ENCODE measurements around a stretch of chr4.

DNA sequence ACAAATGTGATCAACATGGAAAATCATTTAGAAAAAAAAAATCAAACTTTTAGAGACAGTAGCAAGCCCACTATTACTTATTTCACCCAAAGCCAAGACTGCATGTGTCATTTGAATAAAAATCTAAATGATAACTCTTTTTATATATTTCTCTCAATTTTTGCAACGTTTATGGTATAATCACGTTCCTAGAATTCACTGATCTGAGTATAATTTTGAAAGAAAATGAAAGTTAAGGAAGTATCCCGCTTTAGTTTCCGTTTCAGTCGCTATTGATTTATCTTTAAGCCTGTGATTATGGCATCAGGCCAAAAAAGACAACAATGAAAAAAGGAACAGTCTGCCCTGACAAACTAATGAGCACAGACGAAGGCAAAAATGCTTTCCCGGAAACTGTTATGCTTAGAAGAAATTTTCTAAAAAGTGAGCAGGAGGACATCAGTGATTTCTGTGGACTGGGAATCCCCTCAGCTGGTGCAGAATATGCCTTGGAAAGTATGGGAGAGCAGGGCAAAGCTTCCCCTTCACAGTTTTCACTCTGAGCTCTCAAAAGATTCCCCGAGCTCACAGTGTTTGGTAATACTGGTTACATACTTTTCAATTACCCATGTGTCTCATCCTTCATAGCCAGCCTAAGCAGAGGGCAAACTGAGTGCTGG lies 5.0 kb upstream of the CXCL10 start:
- PRO-cap, result no peak
- RAMPAGE, long total RNA, 4 experiments, result no peak in any of the 4 experiments

- PRO-cap, result no peak
- RAMPAGE, long total RNA, 4 experiments, result no peak in any of the 4 experiments
Measured at GRCh38 chr4:76087250-76087522, 12.7 kb downstream of the ART3 start.

DNA sequence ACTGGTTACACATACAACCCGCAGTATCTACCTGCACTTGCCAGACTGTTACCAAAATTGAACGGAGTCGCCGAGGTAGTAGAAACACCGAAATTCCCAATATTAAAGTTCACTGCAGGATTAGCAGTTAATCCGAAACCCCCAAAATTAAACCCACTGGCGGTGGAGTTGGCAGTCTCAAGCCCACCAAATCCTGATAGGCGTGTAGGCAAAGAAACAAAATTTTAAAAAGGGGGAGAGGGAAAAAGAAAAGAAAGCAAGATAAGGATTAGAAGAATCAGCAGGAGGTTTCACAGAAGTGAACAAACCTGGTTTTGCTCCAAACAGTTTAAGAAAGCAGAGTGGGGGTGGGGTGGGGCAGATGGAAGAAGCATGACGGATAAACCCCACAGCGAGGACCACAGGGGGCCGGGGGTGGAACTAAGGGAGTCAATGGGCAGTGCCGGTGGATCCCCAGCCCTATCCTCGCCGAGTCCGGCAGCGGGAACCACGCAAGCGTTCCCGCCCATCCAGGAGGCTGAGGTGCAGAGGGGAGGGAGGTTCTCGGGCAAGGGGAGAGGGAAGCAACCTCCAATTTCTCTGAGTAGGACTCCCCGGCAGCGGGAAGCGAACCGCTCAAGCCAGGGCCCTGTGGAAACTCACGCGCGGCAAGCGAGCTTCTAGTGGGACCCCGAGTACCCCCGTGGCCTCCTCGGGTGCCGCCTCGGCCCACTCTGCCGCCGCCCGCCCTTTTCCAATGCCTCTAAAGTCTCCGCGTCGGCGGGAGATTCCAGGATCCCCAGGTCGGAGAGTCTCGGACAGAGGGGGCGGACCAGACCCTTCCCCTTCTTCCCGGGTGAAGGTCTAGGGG lies 524 bp downstream of the NUP54 start:
- PRO-cap, result unidirectional peak, plus-strand start at position 508 of the sequence; unidirectional peak, minus-strand start at position 718 of the sequence
- RAMPAGE, long total RNA, 4 experiments, result no peak in any of the 4 experiments

DNA sequence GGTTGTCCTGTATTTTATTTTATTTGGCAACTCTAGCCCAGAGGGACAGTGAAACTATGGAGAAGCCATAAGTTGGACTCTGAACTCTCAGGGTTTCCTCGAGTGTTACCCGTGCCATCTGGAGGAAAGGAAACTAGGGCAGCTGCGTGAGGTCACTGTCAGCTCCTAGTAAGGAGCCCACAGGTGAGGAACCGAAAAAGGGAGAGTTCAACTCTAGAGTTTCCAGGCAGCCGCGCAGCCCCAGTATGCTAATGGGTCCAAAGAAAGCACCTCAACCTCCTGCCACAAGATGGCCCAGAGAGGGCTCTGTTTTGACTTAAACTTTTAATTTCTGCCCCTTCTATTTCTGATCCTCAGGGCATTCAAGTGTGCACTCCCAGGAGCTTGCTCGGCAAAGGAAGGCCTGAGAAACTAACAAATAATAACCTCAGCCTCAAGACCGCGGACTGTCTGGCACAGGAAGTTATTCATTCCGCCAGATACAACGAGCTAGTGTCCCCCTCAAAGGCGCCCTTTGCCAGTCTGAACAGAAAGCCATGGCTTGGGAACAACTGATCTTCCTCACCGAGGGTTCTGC lies 13.9 kb downstream of the SCARB2 start:
- PRO-cap, result unidirectional peak, plus-strand start at position 126 of the sequence
- RAMPAGE, long total RNA, 4 experiments, result no peak in any of the 4 experiments

GRCh38 chr4:76212466-76212667 lies 1.3 kb downstream of the SCARB2 start:
- PRO-cap, result unidirectional peak, plus-strand start at chr4:76212523
- RAMPAGE, long total RNA, 4 experiments, result no peak in any of the 4 experiments

GRCh38 chr4:76212668-76213215 lies 882 bp downstream of the SCARB2 start:
- PRO-cap, result unidirectional peak, plus-strand start at chr4:76213022
- RAMPAGE, long total RNA, 4 experiments, result no peak in any of the 4 experiments

DNA sequence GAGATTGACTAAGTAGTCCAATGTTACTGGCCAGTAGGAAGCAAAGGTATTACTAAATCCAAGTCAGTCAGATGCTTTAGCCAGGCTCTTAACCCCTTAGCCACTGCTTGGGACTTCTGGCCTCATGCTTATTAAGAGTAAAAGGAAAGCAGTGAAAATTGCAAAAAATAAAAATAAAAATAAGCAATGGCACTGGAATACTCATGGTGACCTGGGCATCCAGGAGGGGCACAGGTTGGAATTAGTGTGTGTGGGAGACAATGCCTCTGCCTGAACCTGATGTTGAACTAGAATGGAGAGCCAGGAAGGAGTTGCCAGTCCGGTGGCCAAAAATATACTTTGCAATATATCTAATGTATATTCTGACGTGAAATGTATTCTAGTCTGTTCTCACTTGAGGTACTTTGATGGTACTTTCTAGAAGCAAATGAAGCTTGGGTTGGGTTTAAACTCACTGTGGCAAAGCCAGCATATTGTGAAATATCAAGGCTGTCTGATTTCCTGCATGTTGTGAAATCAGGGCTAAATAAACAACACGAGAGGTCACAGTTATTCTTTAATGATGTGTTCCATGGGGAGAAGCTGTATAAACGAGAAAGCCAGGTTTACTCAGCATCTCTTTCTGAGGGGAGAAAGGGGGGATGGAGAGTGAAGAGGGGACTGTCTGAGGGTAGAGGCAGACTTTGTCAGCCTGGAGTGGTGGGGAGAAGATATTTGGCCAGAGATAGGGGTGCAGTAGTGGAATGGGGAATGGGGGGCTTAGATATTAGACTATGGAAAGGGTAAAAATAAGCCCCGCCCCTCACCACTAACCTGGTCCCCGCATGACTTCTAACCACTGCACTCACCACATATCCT lies 5.6 kb upstream of the SCARB2 start:
- PRO-cap, result no peak
- RAMPAGE, long total RNA, 4 experiments, result no peak in any of the 4 experiments

- PRO-cap, result no peak
- RAMPAGE, long total RNA, 4 experiments, result no peak in any of the 4 experiments
Measured at GRCh38 chr4:76277623-76278019, 26.1 kb downstream of the FAM47E start.

- PRO-cap, result bidirectional peak, plus-strand start at chr4:76690172, minus-strand start at chr4:76690142
- RAMPAGE, long total RNA, 4 experiments, result no peak in any of the 4 experiments
Measured at GRCh38 chr4:76689891-76690250, 208.1 kb downstream of the SOWAHB start.

DNA sequence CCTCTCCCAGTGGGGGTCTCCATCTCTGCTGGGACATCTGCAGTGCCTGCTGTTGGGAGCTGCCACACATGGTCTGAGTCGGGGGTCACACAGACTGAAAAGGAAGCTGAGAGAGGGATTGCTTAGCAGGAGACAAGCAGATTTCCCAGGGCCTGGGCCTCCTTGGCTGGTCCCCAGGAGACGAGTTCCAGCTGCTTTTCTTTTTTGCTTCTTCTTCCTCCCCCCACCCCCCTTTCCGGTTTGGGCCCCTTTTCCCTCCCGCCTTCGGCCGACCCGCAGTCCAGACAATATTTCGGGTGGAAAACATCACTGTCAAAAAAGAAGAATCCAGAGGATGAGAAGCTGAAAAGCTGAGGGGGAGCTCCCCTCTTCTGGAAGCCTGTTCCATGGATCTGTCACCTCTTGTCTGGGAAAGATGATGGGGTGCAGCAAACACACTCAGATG lies 85.8 kb downstream of the SOWAHB start:
- PRO-cap, result no peak
- RAMPAGE, long total RNA, 4 experiments, result no peak in any of the 4 experiments

DNA sequence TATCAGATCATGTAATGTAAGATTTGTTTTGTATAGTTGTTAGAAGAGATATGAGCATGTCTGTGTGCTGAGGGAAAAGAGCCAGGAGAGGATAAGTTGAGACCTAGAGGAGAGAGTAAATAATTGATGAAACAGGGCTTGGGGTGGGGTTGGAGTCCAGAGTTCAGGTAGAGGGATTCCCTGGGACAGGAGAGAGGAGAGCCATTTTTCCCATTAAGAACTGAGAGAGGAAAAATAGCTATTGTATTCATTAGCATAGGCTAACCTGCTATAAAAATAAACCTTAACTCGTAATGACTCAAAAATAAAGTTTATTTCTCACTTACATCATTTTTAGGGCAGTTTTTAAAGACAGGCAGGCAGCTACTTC lies 4.6 kb upstream of the SOWAHB start:
- PRO-cap, result bidirectional peak, plus-strand start at position 170 of the sequence, minus-strand start at position 79 of the sequence
- RAMPAGE, long total RNA, 4 experiments, result no peak in any of the 4 experiments

DNA sequence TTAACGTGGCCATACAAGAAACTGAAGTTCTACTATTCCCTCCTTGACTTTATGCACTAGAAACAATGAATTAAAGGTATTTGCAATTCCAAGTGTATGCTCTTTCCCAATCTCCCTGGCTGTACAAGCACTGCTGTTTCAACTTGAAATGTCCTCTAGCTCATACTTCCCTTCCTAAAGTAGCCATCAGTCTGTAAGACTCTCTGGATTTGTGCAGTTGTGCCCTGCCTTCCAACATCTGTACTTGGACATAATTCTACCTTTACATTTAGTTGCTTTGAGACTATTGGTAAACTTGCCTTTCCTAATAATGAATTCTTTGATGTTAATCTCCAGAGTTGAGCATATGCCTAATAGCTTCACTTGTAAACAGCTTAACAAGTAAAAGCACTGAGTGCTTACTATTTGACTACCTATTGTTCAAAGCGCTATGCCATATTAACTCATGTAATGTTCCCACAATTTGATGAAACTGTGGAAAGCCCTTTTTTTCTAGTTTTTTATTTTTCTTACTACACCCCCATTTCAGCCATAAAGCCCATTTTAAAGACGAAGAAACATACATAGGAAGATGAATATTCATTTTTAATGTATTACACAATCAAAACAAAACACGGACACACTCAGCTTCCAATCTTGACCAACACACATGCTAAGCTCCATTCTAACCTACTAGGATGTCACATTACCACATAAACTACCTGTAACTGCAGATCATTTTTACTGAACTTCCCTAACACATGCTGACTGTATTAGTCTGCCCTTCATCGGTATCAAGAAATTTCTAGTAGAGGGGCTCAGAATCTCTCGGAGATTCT lies 2.1 kb downstream of the CCNI start:
- PRO-cap, result no peak
- RAMPAGE, long total RNA, 4 experiments, result start-site peak on the minus strand in 1 of 4 experiments, centred at position 236 of the sequence, 23 reads per replicate

- PRO-cap, result no peak
- RAMPAGE, long total RNA, 4 experiments, result start-site peak on the minus strand in 1 of 4 experiments, at chr4:77797457-77797622 at its widest, 19 reads per replicate
Measured at GRCh38 chr4:77797288-77797981, 21.7 kb downstream of the CNOT6L start.

GRCh38 chr4:77843288-77843992 lies 19.2 kb upstream of the MRPL1 start:
- PRO-cap, result no peak
- RAMPAGE, long total RNA, 4 experiments, result no peak in any of the 4 experiments

DNA sequence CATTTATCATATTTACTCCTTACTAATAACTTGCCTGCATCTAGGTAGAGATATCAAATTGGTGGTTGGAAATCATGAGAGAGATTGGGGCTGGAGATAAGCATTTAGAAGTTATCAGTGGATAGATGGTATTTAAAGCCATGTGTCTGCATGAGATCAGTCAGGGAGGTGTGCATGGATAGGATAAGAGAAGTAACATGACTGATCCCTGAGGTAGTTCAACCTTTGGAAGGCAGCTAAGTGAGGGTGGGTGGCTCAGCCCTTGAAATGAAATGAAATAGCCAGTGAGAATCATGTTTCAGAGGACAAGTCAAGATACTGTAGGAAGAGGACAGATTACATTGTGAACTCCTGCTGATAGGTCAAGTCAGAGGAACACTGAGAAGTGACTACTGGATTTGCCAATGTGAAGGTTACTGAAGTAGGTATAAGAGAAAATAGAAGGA lies 43.3 kb downstream of the MRPL1 start:
- PRO-cap, result no peak
- RAMPAGE, long total RNA, 4 experiments, result start-site peak on the plus strand in 1 of 4 experiments, centred at position 154 of the sequence, 11 reads per replicate

DNA sequence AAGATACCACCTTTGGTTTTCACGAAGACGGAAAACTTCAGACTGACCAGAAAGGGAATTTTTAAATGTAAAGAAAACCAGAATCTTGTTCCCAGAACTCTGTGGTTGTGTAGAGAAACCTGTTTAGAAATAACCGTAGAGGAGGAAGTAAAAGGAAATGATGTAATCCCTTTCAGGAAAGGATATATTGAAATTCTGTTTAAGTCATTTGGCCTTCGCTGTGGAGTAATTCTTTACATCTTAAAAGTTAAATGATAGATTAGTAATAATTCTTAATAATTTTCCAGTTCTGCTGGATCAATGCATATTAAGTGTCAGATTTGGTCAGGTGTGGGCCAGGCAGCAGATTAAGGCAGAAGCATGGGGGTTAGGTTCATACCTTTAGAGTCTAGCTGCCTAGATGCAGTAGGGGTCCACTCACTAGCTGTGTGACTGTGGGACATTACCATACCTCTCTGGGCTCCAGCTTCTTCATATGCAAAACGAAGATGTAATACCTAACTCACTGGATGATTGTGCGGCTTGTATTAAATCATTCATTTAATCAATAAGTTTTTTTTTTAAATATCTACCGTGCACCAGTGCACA lies 1.3 kb downstream of the ANXA3 start:
- PRO-cap, result unidirectional peak, minus-strand start at position 101 of the sequence
- RAMPAGE, long total RNA, 4 experiments, result no peak in any of the 4 experiments

GRCh38 chr4:78628219-78629117 lies 76.9 kb downstream of the ANXA3 start:
- PRO-cap, result no peak
- RAMPAGE, long total RNA, 4 experiments, result no peak in any of the 4 experiments

- PRO-cap, result no peak
- RAMPAGE, long total RNA, 4 experiments, result no peak in any of the 4 experiments
Measured at GRCh38 chr4:78633943-78634641, 82.5 kb downstream of the ANXA3 start.

GRCh38 chr4:78656923-78657260 lies 105.3 kb downstream of the ANXA3 start:
- PRO-cap, result bidirectional peak, plus-strand start at chr4:78657175, minus-strand start at chr4:78657084
- RAMPAGE, long total RNA, 4 experiments, result no peak in any of the 4 experiments

DNA sequence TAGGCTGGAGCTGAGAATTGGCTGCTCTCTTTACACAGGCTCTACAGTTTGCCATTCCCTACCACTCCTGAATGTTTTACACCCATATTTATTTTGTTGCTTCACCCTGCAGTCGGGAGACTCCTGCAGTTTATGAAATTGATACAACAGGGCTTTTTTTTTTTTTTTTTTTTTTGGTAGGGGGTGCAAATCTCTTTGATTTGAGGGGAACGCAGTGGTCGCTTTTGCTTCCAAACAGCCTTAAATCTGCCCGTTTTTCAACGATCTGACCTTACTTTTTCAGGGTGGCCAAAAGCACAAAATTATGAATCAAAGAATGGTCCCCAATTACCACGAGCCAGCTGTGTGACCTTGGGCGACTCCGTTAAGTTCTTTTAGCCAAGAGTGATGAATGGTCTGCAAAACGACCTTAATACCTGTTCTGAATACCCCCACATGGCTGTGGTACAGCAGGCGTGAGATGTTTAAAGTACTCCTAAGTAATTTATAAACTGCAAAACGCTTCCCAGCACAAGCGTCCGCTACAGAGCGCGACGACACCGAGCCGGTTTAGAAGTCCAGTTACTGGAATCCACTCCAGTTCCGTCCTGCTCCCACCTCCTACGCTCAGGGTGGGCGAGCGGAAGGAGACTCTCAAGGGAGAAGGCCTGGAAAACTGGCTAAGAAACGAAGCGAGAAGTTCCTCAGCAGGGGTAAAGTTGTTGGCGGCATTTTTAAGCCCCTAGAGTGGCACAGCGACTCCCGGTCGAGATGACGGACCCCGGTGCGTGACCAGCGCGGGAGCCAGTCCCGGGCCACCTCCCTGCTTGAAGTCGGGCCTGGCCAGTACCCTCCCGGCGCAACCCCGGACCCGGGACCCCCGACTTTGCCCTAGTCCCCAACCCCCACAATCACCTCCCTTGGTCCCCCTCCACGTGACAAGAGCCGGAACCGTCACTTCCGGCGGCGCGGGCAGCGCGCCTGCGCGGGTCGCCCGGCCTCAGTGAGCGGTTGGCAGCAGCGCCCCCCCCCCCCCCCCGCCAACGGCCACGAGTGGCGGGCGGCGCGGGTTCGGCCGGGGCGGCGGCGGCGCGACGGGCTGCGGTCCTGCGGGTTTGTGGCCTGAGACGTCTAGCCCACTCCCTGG lies 748 bp upstream of the BMP2K start:
- PRO-cap, result bidirectional peak, plus-strand start at position 524 of the sequence, minus-strand start at position 551 of the sequence; bidirectional peak, plus-strand start at position 936 of the sequence, minus-strand start at position 888 of the sequence
- RAMPAGE, long total RNA, 4 experiments, result no peak in any of the 4 experiments